Ascending aorta (tissue), 1 donor: ENCODE measurements around a stretch of chr11.

DNA sequence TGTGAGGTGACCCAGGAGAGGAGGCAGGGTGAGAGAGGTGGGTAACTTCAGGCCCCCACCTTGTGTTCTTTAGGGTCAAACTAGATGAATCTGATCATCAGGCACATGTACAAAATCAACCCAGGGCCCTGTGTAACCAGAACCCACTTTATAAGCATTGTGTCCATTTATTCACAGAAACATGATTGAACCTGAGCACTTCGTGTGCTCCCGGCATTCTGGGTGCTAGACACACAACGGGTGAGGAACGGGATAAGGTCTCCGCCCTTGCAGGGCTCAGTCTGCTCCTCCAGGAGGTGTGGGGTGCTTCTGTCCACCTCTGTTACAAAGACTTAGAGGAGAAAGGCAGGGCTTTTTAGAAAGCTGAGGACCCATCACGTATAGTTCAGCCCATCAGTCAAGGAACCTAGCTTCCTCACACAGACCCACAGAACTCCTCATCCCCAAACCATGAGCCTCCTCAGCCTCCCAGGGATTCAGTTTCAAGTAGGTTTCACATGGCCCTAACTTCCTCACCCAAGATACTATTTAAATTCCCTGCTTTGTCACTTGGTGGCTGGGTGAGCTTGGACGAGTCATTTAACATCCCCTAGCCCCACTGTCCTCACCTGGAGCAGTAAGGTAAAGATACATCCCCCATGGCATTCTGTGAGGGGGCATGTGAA, 2.4 kb downstream of the IRAG1 start:
- PRO-cap, result bidirectional peak, plus-strand start outside the sequence, minus-strand start at position 478 of the sequence

GRCh38 chr11:10778498-10779007, 27.5 kb downstream of the CTR9 start:
- PRO-cap, result no peak

- PRO-cap, result no peak
Observed at GRCh38 chr11:10803688-10804897, 4.6 kb downstream of the EIF4G2 start.

DNA sequence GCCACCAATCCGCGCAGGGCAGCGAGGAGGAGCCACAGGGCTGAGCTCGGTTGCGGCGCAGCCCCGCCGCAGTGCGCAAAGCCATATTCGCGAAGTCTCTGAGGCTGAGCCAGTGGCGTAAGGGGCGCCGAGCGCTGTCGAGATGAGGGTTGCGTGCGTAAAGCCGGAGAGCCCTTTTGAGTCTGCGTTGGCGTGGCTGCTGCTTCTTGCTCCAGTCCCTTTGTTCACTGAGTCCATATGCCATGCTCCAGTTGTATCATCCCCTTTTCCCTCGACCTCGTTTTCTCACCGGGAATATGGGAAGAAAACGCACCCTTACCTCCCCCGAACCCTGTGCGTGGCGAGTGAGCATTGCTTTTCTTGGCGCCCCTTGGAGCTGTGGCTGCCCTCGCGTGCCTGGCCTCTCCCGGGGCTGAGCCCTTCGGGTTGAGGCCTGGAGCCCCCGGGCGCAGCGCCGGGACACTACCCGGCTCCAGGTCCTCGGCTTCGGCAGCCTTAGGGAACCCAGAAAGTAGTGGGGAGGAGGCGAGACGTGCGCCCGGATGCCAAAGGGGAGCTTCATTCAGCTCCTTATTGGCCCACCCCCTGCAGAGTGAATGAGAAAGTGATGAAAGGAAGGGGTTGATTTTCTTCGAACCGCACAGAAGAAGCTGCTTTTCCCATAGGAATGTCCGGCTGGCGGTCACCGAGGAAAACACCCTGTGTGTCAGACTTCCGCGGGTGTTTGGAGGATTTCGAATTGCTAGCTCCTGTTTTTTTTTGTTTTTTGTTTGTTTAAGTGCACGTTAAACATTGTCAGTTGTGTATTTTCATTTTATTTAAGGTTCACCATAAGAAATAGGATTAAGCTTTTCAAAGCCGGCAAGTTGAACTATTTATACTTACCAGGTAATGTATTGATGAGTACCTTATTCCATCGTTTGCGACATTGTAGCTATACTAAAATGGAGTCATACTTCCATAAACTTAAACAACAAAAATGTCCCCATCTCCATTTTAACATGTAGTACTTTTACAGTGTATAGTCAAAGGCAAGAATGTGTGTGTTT, 632 bp upstream of the EIF4G2 start:
- PRO-cap, result bidirectional peak, plus-strand start at position 112 of the sequence, minus-strand start outside the sequence

DNA sequence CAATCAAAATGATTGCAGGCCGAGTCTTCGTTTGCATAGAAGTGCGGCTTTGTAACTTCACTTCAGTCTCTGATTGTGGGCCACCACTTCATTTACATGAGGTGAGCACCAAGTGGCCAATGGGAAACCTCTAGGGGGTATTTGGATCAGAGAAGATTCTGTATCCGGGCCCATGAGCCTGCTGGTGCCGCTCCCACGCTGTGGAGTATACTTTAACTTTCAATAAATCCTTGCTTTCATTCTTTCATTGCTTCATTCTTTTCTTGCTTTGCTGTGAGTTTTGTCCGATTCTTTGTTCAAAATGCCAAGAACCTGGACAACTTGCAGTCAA, 50.9 kb upstream of the ZBED5 start:
- PRO-cap, result unidirectional peak, plus-strand start at position 65 of the sequence

GRCh38 chr11:11313806-11314270, 39.2 kb downstream of the CSNK2A3 start:
- PRO-cap, result no peak

DNA sequence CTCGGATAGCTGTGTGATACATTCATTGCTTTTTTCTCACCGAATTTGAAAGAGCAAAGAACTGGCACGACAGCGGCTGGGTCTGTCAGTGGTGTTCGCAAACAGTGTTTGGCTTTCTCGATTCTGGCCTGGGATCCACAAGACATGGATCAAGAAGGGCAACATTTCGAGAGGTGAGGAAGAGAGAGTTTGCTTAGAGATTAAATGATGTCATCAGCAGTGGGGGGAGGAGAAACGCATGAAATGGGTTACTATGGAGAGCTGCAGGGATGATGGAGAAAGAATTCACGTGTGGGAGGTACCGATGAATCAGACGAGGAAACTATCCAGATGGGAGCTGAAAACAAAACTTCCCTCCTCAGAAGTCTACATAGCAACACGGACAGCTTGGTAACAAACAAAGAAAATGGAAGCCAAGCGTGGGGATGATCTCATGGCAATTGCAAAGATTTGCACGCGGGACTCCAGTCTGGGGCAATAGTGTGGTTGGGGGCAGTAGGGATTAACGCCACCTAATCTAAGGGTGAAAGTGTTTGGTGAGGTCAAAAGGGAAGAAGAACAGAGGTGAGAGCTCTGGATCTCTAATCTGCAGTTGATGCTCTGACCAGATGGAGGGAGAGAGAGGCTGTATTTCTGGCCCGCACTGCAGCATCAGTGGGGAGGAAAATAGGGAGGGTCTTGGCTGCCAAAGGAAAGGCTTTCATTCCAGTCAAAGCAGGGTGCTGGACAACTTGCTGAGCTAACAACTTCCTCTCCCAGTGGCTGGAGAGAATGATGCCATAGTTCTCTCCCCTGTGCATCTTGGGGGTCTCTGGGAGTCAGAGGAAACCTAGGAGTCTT, 43.3 kb upstream of the CSNK2A3 start:
- PRO-cap, result no peak

GRCh38 chr11:11406966-11408116, 54.3 kb upstream of the CSNK2A3 start:
- PRO-cap, result no peak

DNA sequence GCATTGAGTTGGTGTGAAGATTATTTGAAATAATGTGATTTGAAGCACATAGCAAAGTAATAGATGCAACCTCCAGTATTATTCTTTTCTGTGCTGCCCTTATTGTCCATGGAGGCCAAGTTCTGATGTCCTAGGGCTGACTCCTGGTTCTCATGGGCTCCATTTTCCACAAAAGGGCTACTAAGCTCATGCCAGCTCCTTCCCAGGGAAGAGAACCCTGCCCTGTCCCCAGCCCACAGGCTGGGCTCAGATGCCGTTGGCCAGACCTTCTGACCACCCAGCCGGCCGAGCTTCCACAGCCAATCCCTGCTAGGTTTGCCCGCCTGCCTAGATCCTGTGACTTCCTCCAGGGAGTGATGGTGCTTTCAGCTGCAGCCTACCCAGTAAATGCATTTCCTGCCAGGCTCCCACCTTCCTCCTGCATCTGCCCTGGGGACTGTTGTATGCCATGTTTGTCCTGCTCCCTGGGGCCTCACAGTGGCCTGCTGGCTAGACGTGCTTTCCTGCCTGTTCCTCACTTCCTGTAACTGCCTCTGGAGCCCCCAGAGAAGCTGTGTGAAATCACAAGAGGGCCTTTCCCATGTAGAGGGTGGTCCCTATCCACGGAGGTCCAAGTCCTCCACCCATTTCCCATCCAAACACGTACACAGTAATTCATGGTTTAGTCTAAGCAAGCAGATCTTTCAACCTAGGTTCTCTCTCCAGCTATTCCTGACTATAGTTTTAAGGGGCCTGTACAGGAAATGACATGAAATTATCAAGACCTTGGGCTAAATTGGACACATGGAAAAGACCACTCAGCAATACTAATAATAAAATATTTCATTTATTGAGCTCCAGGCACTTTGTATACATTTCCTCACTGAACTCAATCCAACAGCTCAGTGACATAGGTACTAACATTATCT, 86.2 kb downstream of the GALNT18 start:
- PRO-cap, result no peak

DNA sequence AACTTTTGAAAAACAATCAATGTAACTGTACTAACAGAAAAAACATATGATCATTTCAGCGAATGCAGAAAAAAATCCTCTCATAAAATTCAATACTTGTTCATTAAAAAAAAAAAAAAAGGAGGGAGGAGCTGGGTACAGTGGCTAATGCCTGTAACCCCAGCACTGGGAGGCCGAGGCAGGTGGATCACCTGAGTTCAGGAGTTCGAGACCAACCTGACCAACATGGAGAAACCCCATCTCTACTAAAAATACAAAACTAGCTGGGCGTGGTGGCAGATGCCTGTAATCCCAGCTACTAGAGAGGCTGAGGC, 59.2 kb upstream of the GALNT18 start:
- PRO-cap, result unidirectional peak, plus-strand start at position 119 of the sequence

- PRO-cap, result no peak
Observed at GRCh38 chr11:11691810-11692234, 70.0 kb upstream of the GALNT18 start.

GRCh38 chr11:11842951-11843121, 1.1 kb downstream of the USP47 start:
- PRO-cap, result no peak

DNA sequence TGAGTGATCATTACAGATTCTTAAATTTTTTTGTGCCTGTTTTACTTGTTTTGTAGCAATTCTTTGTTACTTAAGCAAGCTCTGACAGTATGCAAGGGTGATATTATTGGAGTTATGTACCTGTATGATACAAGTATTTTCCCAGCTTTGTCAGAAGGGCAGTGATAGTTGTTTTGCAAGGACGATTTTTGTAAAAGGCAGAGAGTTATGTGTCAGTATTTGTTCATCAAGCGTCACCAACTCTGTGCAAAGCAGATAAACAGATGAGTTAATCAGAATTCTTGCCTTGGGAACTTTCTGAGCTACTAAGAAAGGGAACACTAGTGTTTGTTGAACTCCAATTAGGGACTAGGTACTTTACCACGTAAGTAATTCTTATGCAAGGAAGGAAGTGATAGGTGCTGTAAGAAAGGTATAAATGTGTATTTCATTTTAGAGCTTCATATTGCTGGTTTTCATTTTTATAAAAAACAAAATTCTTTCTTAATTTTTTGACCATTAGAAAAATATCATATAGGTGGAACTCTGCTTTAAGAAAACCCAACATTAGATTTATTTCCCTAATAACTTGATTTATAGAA, 1.5 kb downstream of the USP47 start:
- PRO-cap, result bidirectional peak, plus-strand start at position 300 of the sequence, minus-strand start at position 190 of the sequence

- PRO-cap, result no peak
Observed at GRCh38 chr11:11911789-11912407, 70.1 kb downstream of the USP47 start.

- PRO-cap, result no peak
Observed at GRCh38 chr11:11957692-11957951, 50.8 kb downstream of the DKK3 start.

DNA sequence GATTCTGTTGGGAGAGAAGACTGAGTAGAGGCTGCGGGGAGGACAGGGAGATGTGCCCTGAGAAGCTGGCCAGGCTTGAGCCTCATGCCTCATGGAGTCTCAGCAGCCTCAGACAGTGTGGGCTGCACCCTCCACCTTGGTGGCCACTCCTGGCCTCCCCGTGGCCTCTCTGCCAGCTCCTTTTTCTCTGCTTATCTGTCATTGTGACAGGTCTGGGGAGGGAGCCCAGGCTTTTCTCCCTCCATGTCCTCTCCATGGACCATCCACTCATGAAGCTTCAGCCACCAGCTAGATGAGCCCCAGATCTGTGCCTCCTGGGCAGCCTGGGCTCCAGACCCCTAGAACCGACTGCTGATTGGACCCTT, 43.1 kb downstream of the DKK3 start:
- PRO-cap, result no peak

DNA sequence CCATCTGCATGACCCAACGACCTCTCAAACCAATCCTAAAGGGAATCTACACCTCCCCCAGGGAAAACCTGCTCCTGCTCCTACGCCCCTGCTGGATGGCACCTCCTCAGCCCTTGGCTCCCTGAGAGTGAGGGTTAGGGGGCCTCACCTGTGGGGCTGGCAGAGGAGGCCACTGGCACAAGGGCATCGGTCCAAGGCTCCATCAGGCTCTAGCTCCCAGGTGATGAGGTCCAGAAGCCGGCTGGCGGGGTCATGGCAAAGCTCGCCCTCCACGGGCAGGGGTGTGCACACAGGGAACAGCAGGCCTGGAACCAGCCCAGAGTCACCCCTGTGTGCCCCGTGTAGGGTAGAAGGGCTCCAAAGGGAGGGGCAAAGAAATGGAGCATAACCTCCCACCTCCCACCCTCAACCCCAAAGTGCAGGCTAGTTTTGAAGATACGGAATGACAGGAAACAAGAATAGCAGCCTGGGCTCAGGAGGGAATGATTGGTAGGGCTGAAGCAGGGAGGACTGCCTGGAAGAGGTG, 42.7 kb downstream of the DKK3 start:
- PRO-cap, result no peak

GRCh38 chr11:12008821-12009621, 595 bp upstream of the DKK3 start:
- PRO-cap, result bidirectional peak, plus-strand start at chr11:12009175, minus-strand start at chr11:12009088; bidirectional peak, plus-strand start at chr11:12009497, minus-strand start at chr11:12009329

- PRO-cap, result no peak
Observed at GRCh38 chr11:12089950-12090405, 20.4 kb upstream of the MICAL2 start.

DNA sequence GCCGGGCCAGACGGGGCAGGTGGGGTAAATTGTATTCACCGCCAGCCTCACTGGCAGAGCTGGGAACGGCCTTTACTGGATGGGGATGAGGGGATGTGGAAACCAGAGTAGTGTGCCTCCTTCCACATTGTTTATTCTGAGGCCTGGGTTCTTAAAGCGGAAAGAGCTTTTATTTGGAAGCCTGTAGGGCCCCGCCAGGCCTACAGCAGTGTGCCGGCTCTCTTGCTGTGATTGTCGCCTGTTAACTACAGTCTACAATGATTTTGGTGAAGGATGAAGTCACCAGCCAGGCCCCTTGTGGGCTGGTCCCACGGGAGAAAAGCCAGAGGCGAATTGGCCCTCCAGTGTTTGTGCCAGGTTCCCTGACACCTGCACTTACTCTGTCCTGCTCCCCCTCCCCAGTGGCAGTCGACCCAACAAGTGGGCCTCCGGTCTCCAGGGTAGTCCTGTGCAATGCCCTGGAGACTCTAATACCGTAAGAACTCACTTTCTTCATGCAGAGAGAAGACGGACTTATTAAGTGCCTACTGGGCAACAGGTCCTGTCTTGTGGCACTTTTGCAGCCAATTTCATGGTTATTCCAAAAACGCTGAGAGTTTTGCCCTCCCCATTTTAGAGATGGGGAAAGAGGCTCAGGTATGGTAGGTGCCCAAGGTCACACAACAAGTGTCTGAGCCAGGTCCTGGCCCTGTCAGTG, 1.2 kb downstream of the MICAL2 start:
- PRO-cap, result bidirectional peak, plus-strand start at position 344 of the sequence, minus-strand start at position 236 of the sequence